ENCODE measurements around a stretch of chr13.

DNA sequence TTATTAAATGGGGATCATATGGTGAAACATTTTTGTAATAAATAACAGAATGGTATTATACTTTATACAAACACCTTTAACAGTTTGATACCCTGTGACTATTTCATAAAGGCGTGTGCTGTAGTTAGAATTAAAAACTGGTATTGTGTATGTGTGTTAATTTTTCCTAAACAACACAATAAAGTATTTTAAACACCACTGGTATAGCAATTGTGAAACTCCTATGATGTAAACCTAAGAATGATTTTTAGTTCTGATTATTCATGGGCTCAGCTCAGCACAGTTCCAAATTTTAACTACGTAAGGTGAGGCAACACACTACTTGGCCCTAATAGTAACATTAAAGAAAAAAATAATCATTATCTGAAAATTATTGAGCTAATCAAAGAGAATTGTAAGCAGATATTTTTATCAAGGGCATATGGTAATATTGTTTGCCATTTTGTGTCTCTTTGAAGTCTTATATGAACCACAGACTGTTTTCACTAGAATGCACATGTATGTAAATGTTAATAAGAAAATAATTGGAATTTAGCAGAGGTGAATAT lies 11.8 kb upstream of the GPR18 start:
- PRO-cap = no peak
- RRBS, 2 experiments = no CpG with 5 or more reads among the region's 2 CpGs

- PRO-cap = no peak
- RRBS, 2 experiments = no CpG with 5 or more reads among the region's 3 CpGs
Measured at GRCh38 chr13:99270489-99271035, 12.4 kb upstream of the GPR18 start.

DNA sequence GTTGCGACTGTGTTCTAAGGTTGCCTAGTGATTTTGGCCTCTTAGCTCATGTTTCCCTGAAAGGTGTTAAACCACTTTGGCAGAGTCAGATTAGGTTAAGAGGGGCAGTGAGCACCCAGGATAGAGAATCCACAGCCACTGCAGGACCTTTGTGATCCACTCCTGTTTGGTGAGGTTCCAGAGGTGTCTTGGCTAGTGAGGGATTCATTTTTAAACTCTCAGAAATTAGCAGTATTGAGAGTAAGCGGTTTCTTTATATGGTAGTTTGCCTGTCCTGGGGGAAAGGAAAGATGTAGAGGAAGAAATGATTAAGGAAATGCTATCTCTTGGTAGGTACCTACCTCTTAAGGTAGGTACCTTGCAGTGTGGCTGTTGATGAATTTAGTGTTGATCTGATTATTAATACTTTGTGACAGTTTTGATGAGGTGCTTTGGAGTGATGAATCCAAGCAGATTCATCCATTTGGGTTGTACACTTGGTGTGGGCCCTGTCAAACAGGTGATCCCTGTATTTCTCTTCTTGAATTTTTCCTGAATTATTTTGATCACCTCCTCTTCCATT lies 15.1 kb upstream of the GPR18 start:
- PRO-cap = no peak
- RRBS, 2 experiments = no CpG with 5 or more reads among the region's 2 CpGs

DNA sequence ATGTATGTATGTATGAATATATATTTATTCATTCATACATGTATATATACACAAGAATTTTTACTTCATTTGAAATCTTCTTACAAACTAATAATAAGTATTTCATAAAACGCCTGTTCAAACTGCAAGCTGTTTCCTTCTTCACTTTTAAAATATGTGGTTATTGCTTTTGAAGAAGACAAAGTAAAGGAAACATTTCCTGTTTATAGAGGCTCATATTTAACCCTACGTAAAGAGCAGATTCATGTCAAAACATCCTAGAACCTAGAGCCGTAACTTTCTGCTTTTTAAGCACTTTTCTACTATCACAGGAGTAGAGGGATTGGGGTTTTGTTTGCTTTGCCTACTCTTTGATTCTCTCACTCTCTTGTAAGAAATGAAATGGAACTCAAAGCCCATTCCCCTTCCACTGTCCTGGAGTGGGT lies 53.9 kb upstream of the GPR183 start:
- PRO-cap = no peak
- RRBS, 2 experiments = no CpG with 5 or more reads among the region's 3 CpGs

- PRO-cap = no peak
- RRBS, 2 experiments = no CpG with 5 or more reads among the region's 11 CpGs
Measured at GRCh38 chr13:99374408-99375023, 67.3 kb upstream of the GPR183 start.

DNA sequence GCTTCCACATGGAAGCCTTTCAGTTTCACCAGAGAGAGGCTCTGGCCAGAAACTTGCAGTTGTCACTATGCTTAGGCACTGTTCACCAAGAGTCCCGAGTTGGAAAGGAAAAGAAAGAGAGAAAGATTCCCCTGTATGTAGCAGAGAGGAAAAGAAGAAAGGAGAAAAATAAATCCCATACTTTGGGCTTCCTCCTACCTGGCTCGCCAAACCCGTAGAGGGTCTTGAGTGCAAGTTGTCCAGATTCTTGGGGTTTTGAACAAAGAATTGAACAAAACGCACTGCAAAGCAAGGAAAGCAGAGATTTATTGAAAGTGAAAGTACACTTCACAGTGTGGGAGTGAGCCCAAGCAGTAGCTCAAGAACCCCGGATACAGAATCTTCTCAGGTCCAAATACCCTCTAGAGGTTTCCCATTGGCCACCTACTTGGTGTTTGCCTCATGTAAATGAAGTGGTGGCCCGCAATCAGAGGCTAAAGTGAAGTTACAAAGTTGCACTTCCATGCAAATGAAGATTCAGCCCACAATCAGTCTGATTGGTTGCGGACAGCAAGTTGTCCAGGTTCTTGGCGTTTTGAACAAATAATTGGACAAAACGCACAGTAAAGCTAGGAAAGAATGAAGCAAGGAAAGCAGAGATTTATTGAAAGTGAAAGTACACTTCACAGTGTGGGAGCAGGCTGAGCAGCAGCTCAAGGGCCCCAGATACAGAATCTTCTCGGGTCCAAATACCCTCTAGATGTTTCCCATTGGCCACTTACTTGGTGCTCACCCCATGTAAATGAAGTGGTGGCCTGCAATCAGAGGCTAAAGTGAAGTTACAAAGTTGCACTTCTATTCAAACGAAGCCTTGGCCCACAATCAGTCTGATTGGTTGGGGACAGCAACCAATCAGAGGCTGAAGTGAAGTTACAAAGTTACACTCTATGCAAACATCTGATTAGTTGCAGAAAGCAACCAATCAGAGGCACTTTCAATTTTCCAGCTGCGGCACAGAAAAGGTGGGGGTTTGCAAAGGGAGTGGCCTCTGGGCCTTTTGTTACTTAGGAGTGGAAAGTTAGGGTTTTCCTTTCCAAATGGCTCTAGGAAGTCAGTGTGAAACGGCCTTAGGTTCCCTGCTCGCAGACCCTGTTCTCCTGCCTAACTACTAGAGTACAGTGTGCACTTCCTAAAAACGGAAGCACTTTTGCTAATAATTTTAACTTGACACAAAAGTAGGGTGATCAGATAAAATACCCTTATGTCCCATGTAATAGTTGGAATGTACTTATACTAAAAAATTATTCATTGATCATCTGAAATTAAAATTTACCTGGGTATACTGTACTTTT lies 4.9 kb upstream of the TM9SF2 start:
- PRO-cap = no peak
- RRBS, 2 experiments = no CpG with 5 or more reads among the region's 15 CpGs

DNA sequence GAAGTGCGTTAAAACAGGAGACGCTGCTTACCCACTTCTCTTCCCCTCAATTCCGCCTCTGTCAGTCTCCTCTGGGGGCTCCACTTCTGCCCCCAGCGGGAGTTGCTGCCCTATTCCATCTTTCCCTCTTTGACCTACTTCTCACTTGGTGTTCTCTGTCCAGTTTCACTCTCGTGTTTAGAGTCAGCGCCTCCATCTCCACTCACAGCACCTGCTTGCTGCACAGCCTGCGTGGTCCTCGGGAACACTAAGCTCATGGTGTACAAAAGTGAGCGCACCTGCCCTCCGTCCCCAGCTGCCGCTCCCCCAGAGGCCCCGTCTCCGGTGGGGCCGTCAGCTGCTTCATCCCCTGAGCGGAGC lies 40.0 kb upstream of the CLYBL start:
- PRO-cap = no peak
- RRBS, 2 experiments = no CpG with 5 or more reads among the region's 15 CpGs

DNA sequence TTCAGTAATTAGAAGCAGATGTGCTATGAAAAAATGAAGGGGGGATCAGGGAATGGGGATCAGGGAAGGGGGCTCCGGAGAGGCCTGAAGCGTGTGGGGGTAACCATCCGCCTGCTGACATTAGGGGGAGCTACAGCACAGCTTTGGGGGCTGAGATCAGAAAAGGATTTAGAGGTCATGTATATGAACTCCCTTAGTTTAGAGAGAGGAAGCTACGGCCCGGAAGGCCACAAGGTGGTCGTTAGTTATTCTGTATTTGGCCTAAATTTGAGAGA lies 6.2 kb upstream of the CLYBL start:
- PRO-cap = no peak
- RRBS, 2 experiments = no CpG with 5 or more reads among the region's 6 CpGs

DNA sequence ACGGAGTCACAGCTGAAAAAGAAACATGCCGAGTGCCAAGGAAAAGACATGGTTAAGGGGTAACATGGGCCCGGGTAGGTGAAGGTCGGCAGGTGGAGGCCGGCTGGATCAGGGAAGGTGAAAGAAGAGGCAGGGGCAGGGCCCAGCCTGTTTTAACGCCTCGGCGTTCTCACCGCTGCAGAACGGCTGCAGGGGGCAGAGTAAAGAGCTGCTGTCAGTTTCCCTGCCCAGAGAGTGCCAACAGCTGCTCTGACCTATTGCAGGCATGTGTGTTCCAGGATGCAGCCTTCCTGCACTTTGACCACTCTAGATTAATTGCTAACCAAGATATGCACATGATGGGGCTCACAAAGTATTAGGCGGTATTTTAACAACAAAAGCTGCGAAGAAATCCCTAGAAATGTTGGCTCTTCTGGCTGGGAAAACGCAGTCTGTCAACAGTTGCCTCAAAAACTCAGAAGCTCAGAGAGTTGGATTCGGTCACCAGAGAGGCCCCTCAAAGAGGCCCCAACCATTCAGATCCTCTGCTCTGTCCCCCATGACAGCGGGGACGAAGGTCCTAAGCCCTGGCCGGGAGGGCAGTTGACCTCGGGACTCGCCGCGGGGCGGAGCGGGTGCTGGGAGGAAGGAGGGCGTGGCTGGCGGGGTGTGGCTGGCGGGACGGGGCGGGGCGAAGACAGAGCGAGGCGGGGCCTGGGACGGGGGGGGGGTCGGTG lies 422 bp upstream of the CLYBL start:
- PRO-cap = bidirectional peak, plus-strand start outside the sequence, minus-strand start at position 616 of the sequence
- RRBS, 2 experiments = no CpG with 5 or more reads among the region's 33 CpGs

GRCh38 chr13:99970742-99970977 lies 907 bp downstream of the ZIC5 start:
- PRO-cap = no peak
- RRBS, 2 experiments = 0 to 12% methylated on average over 5 to 6 of the region's 39 CpGs

- PRO-cap = no peak
- RRBS, 2 experiments = 2 to 3% methylated on average over 30 to 31 of the region's 78 CpGs
Measured at GRCh38 chr13:99981112-99981680, 388 bp upstream of the ZIC2 start.

DNA sequence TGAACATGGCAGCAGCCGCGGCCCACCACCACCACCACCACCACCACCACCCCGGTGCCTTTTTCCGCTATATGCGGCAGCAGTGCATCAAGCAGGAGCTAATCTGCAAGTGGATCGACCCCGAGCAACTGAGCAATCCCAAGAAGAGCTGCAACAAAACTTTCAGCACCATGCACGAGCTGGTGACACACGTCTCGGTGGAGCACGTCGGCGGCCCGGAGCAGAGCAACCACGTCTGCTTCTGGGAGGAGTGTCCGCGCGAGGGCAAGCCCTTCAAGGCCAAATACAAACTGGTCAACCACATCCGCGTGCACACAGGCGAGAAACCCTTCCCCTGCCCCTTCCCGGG lies 1.1 kb downstream of the ZIC2 start:
- PRO-cap = no peak
- RRBS, 2 experiments = no CpG with 5 or more reads among the region's 22 CpGs

GRCh38 chr13:99984410-99985277 lies 3.1 kb downstream of the ZIC2 start:
- PRO-cap = no peak
- RRBS, 2 experiments = 4 to 9% methylated on average over 4 of the region's 45 CpGs

GRCh38 chr13:100390030-100390750 lies 198.4 kb downstream of the GGACT start:
- PRO-cap = no peak
- RRBS, 2 experiments = no CpG with 5 or more reads among the region's 4 CpGs

GRCh38 chr13:100848275-100848559 lies 173.6 kb upstream of the TMTC4 start:
- PRO-cap = no peak
- RRBS, 2 experiments = no CpG with 5 or more reads among the region's 5 CpGs

GRCh38 chr13:101026285-101026559 lies 351.6 kb upstream of the TMTC4 start:
- PRO-cap = no peak
- RRBS, 2 experiments = no CpG with 5 or more reads among the region's 5 CpGs

DNA sequence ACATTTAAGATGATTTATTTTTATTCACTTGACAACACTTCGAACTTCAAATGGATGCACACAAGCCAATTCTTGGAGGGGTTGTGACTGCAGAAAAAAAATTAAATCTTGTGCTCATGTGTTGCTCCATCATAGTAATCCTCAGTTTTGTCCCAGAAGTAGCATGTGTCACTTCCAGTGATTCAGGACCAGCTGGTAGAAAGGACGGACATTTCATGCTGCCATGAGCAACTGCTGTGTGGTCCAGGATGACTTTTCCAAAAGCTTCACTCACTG lies 71.1 kb downstream of the ITGBL1 start:
- PRO-cap = no peak
- RRBS, 2 experiments = no CpG with 5 or more reads among the region's 2 CpGs

- PRO-cap = no peak
- RRBS, 2 experiments = no CpG with 5 or more reads among the region's 5 CpGs
Measured at GRCh38 chr13:101529389-101529953, 77.0 kb downstream of the ITGBL1 start.

- PRO-cap = no peak
- RRBS, 2 experiments = no CpG with 5 or more reads among the region's 7 CpGs
Measured at GRCh38 chr13:102183388-102184326, 266.9 kb upstream of the FGF14 start.

- PRO-cap = no peak
- RRBS, 2 experiments = no CpG with 5 or more reads among the region's 8 CpGs
Measured at GRCh38 chr13:102392410-102393393, 204.1 kb upstream of the TPP2 start.